Cerebellum (tissue), 5 donors: ENCODE measurements around a stretch of chr13.

GRCh38 chr13:114004747-114005373, 31.0 kb upstream of the C13orf46 start:
- PRO-cap, 3 experiments = no peak in any of the 3 experiments
- RAMPAGE, long total RNA = no peak

GRCh38 chr13:114108208-114108681, 24.2 kb downstream of the RASA3 start:
- PRO-cap, 3 experiments = no peak in any of the 3 experiments
- RAMPAGE, long total RNA = no peak

DNA sequence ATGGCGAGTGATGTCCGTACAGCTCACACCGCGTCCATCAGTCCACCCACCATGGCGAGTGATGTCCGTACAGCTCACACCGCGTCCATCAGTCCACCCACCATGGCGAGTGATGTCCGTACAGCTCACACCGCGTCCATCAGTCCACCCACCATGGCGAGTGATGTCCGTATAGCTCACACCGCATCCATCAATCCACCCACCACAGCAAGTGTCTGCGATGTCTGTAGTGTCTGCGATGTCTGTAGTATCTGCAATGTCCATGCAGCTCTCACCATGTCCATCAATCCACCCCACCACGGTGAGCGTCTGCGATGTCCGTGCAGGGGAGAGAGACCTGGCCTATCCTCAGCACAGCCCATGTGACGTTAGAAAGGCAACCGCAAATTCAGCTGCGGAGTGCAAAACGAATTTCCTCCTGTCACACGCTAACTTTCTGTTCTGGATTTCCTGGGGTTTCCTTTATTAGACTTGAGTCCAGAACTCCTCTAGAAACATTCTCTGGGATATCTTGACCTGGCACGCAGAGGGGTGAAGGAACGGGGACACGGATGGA, 18.5 kb downstream of the RASA3 start:
- PRO-cap, 3 experiments = no peak in any of the 3 experiments
- RAMPAGE, long total RNA = no peak

DNA sequence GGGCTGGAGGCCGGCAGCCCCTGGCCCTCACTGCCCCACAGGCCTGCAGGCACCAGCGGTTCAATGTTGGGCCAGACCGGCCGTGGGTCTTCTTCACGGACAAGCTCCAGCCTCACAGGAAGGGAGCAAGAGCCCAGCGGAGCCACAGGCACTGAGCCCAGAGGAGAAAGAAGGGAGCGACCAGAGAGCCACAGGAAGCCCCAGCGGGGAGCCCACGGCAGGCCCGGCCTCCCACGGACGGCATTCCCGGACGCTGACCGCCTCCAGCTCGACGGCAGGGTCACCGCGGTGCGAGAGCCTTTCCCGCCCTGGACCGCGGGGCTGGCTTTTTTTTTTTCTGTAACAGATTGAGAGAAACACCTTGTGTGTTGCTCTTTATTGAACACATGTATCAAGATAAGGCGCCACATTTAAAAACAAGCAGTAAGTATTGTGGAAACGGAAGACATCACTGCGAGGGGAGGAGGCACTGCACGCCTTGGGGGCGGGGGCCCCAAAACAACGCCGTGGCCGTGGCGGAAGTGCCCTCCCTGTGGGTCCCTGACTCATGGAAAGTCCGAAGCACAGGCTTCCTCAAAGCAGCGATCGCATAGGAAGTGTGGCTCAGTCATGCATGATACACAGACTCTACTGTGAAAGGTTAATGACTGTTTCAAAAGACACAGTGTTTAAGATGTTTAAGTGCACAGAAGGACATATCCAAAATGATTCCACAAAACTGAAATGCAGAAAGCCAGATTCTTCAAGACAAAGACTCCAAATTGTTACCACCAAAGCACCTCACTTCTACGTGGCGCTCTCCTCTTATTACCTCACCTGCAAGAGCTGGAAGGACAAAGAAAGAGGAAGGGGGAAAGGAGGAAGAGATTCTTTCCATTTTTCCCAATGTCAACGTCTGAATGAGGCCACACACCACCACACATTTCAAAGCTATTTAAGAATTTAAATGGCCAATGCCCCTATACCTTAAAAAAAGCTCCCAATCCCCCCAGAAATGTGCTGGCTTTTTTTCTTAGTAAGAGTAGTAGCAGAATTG, 3.5 kb downstream of the RASA3 start:
- PRO-cap, 3 experiments = no peak in any of the 3 experiments
- RAMPAGE, long total RNA = no peak

- PRO-cap, 3 experiments = no peak in any of the 3 experiments
- RAMPAGE, long total RNA = no peak
Measured at GRCh38 chr13:114256952-114257300, 22.2 kb downstream of the CDC16 start.